Ovary (tissue), 7 donors: ENCODE results near the genes RABL3 and STXBP5L.

DNA sequence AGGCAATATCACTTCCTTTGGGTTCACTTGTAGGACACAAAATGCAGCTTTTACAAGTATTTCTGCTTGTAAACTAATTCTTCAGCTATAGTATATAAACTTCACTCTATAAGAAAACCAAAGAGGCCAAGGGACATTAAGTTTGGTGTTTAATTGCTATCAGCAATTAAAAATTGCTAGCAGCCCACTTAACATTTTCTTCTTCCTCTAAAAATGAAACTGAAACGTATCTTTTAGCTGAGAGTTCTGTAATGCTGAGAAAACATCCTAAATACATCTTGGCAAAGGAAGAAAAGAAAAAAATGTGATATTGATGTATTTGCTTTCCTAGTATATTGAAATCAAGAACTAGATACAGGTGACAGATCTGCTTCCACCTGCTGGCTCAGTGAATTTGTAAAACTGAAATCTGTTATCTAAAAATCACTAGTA, 283.3 kb downstream of the ZBTB20 start:
- PRO-cap, 7 experiments: no peak in any of the 7 experiments
- RAMPAGE, long total RNA, 2 experiments: no peak in any of the 2 experiments

GRCh38 chr3:115007912-115008688, 139.0 kb downstream of the ZBTB20 start:
- PRO-cap, 7 experiments: no peak in any of the 7 experiments
- RAMPAGE, long total RNA, 2 experiments: no peak in any of the 2 experiments

GRCh38 chr3:115068848-115069276, 78.2 kb downstream of the ZBTB20 start:
- PRO-cap, 7 experiments: no peak in any of the 7 experiments
- RAMPAGE, long total RNA, 2 experiments: no peak in any of the 2 experiments

DNA sequence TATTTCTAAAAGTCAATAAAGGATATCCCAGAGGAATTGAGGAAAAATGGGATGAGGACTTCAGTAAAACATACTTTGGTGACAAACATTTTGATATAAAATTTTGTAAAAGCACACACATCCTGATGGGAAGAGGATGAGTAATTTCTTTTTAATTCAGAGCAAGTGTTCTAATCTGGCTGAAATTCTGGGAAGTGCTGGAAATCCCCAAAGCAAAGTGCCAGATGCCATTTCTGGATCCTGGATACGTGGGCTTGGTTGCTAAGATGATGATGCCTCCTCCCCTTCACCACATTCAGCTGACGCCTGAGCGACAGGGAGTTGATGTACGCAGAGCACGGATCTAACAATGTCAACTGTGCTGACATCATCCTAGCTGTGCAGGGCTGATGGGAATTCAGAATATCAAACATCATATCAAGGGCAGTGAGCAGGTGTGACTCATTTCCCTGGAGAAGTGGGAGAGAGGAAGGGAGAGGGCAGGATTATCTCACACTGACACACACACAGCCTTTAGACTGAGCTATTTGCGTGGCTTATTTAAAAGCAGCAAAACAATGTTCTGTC, 92.5 kb upstream of the ZBTB20 start:
- PRO-cap, 7 experiments: peak in 1 of 7 experiments; most common plus-strand start position 445 of the sequence (in 1)
- RAMPAGE, long total RNA, 2 experiments: no peak in any of the 2 experiments

DNA sequence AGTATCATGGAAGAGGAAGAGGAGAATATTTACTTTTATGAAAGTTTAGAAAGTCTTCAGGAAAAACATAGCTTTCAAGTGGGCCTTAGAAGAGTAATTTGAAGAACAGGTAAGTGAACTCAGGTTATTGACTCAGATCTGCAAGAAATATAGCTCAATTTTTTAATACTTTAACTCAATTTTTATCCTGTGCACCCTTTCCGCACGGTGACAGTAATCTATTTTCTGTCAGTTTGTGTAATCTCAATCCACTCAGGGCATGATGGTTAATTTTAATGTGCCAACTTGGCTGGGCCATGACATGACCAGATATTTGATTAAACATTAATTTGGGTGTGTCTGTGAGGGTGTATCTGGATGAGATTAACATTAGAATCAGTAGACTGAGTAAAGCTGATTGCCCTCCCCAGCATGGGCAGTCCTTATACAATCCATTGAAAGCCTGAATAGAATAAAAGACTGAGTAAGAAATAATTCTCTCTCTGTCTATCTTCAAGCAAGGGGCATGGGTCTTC, 433.6 kb downstream of the IGSF11 start:
- PRO-cap, 7 experiments: no peak in any of the 7 experiments
- RAMPAGE, long total RNA, 2 experiments: no peak in any of the 2 experiments

DNA sequence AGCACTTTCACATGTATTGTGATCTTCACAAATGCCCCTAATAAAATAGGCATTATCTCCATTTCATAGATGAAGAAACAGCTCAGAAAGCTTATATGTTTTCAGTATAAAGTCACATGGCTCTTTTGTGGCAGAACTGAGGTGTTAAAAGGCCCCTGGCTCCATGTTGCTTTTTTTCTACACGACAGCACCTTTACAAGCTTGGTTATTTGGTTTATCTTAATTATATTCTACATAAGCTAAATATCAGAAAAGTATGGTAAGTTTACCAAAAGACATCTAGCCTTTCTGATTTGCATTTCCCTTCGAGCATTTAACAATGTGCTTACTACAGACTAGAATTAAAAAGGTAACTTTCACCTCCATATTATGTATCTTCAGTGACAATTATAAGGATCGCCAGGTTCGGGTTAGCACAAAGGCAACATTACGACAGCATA, 68.4 kb downstream of the IGSF11 start:
- PRO-cap, 7 experiments: no peak in any of the 7 experiments
- RAMPAGE, long total RNA, 2 experiments: no peak in any of the 2 experiments

DNA sequence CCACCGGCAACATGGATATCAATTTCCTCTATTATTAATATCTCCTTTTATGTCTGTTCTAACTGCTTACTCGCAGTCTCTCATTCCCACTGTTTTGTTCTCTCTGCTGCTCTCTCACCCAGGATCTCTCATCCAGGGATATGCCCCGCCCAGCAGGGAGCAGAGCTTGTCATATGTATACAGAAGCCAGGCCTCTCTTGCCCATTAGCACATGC, 61.7 kb downstream of the IGSF11 start:
- PRO-cap, 7 experiments: no peak in any of the 7 experiments
- RAMPAGE, long total RNA, 2 experiments: no peak in any of the 2 experiments

GRCh38 chr3:119293379-119294305, 541 bp upstream of the ARHGAP31 start:
- PRO-cap, 7 experiments: peak in 7 of 7 experiments; most common plus-strand start chr3:119294086 (in 6); most common minus-strand start chr3:119294146 (in 6)
- RAMPAGE, long total RNA, 2 experiments: no peak in any of the 2 experiments

- PRO-cap, 7 experiments: no peak in any of the 7 experiments
- RAMPAGE, long total RNA, 2 experiments: no peak in any of the 2 experiments
Measured at GRCh38 chr3:119301652-119302487, 7.7 kb downstream of the ARHGAP31 start.

GRCh38 chr3:119347023-119347443, 52.9 kb downstream of the ARHGAP31 start:
- PRO-cap, 7 experiments: no peak in any of the 7 experiments
- RAMPAGE, long total RNA, 2 experiments: no peak in any of the 2 experiments

DNA sequence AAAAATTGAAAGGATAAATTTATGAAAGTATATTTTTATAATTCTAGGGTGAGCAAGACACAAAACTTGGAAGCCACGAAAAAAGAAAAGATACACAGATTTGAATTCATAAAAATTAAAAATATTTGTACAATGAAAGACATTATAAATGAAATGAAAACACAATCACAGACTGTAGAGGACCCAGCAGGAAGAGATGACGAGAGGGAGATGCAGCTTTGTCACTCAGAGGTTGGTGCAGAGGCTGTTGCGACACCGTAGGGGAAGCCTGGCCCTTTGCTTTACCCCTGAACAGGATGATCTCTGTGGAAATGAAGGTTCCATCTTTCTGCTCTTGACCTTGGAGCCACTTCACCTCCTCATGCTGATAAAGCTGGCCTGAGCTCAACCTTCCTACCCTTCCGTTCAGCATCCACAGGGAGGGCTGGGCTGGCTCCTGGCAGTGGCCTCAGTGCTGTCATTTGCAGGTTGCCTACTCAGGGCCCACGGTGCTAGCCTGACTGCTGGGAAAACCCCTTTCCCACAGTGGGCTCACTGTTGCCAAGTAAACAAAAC, 2.9 kb upstream of the CD80 start:
- PRO-cap, 7 experiments: no peak in any of the 7 experiments
- RAMPAGE, long total RNA, 2 experiments: no peak in any of the 2 experiments

GRCh38 chr3:119595608-119596357, 1.9 kb upstream of the PLA1A start:
- PRO-cap, 7 experiments: no peak in any of the 7 experiments
- RAMPAGE, long total RNA, 2 experiments: no peak in any of the 2 experiments

DNA sequence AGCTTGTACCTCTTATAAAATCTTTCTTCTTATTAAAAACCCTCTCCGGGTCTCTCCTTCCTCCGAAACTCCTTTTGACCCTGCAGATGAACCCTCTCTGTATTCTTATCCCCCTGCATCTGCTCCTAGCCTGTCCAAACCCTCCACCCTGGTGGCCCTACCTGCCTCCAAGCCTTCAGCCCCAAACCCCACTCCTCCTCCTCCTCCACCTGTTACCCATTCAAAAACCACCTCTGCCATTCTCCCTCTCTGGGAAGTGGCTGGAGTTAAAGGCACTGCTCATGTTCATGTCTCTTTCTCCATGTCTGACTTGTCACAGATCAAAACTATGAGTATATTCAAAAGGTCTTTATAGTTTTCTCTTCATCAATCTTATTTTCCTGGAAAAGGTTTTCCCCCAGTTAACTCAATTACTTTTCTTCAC, 115.0 kb downstream of the GSK3B start:
- PRO-cap, 7 experiments: no peak in any of the 7 experiments
- RAMPAGE, long total RNA, 2 experiments: no peak in any of the 2 experiments

DNA sequence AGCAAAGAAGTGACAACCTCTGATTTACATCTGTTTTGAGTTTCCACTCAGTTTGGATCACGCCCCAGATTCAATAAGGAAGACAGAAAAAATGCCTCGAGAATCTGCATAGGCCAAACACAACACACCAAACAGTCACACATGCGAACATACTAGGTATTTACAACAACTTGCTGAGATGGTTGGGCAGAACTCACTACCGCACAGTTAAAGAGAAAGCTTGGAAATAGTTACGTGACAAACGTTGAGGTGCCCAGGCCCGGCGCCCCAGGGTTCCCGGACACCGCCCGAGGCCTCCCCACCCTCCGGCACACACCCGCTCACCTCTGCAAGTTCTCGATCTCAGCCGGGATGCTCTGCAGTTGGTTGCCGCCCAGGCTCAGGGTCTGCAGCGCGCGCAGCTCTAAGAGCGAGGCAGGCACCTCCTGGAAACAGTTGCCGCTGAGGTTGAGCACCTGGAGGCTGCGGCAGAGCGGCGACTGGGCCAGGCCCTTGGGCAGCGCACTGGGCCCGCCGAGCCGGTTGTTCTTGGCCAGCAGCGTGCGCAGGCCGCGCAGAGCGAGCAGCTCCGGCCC, 647 bp downstream of the LRRC58 start:
- PRO-cap, 7 experiments: peak in 7 of 7 experiments; most common plus-strand start position 470 of the sequence (in 6); most common minus-strand start position 328 of the sequence (in 1)
- RAMPAGE, long total RNA, 2 experiments: no peak in any of the 2 experiments

DNA sequence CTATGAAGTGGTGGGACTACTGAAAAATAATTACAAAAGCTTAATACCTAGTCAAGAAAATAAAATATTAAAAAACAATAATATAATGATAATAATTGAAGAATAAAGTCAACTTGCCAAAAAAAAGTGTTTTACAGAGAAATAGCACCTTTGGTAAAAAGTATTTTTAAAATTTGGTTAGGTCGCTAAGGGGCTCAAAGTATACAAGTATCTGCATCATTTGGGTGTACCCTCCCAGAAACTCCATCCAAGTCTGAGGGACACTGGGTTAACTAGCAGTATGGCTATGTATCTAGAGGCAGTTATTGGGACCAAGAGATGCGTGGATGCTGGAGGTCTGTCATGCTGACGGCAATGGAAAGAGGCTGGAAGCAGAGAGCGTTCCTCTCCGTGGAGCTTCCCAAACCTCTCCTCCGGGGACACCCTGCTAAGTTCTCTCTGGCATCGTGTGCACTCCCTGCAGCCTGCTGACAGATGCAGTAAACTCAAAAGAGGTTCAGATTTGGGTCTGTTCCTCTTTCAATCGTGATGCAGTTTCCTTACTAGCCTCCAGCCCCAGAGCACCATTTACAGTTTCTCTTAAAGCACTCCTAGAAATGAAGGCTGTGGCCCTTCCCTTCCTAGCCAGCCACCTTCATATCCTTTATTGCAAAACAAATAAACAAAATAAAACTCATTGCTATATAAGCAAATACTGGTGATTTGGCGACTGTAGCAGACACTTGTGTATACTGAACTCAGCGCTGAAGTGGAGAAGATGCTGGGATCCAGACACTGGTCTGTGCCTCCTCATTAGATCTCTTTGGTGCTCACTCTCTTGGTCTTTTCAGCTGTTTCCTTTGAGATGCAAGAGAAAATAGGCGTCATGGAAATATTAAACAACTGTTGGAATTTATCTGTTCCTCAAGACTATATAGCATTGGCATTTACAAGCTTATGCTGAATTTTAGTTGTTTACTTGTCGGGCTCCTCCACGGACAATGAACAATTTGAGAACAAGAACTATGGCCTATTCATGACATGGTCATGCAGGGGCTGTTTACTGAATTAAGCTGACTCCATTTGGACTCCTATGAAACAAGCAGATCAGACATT, 47.4 kb upstream of the LRRC58 start:
- PRO-cap, 7 experiments: no peak in any of the 7 experiments
- RAMPAGE, long total RNA, 2 experiments: no peak in any of the 2 experiments

GRCh38 chr3:120554177-120555426, 41.5 kb upstream of the NDUFB4 start:
- PRO-cap, 7 experiments: no peak in any of the 7 experiments
- RAMPAGE, long total RNA, 2 experiments: no peak in any of the 2 experiments

- PRO-cap, 7 experiments: no peak in any of the 7 experiments
- RAMPAGE, long total RNA, 2 experiments: no peak in any of the 2 experiments
Measured at GRCh38 chr3:120616261-120616543, 20.1 kb downstream of the NDUFB4 start.

GRCh38 chr3:120741940-120742898, at the start of gene RABL3:
TSS of gene RABL3 (minus strand) at chr3:120742516.
- PRO-cap, 7 experiments: peak in 7 of 7 experiments; most common plus-strand start chr3:120742744 (in 4); most common minus-strand start chr3:120742516 (in 7)
- RAMPAGE, long total RNA, 2 experiments: start-site peak on the plus strand in 1 of 2 experiments, at chr3:120742756-120742771 at its widest, 74 reads per replicate; start-site peak on the minus strand in 2 of 2 experiments, at chr3:120742096-120742530 at its widest, 8 to 205 reads per replicate

GRCh38 chr3:120908162-120909168, at the start of gene STXBP5L:
TSS of gene STXBP5L (plus strand) at chr3:120908205.
- PRO-cap, 7 experiments: peak in 7 of 7 experiments; most common plus-strand start chr3:120908225 (in 6); most common minus-strand start chr3:120908790 (in 6)
- RAMPAGE, long total RNA, 2 experiments: start-site peak on the plus strand in 2 of 2 experiments, at chr3:120908175-120909316 at its widest, 19 to 424 reads per replicate

DNA sequence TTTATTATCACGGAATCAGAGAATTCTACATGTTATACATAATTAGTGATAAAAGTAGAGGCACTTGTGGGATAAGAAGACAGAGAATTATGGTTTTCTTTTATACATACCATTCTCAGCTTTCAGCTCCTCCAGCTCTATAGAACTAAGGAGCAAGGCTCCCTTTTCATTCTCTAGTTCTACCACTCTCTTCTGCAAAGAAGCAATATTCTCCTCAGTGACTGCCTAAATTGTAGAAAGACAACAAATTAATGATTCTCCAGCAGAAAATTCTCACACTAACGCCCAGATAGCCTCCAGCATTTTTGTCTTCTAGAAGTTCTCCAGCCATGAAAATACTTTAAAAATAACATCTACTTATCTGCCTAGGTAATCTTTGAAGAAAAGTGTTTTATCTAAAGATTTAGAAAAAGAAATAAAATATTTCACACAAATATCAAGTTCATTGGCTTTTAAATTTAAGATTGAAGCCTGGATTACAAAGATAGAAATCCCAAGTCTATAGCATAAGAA, 41.7 kb upstream of the HCLS1 start:
- PRO-cap, 7 experiments: no peak in any of the 7 experiments
- RAMPAGE, long total RNA, 2 experiments: no peak in any of the 2 experiments